ENCODE measurements around the genes IRAK3 and IL26.

- RRBS = under 1% methylated on average over 46 of the region's 81 CpGs
Measured at GRCh38 chr12:65169854-65170786, 737 bp downstream of the LEMD3 start.

DNA sequence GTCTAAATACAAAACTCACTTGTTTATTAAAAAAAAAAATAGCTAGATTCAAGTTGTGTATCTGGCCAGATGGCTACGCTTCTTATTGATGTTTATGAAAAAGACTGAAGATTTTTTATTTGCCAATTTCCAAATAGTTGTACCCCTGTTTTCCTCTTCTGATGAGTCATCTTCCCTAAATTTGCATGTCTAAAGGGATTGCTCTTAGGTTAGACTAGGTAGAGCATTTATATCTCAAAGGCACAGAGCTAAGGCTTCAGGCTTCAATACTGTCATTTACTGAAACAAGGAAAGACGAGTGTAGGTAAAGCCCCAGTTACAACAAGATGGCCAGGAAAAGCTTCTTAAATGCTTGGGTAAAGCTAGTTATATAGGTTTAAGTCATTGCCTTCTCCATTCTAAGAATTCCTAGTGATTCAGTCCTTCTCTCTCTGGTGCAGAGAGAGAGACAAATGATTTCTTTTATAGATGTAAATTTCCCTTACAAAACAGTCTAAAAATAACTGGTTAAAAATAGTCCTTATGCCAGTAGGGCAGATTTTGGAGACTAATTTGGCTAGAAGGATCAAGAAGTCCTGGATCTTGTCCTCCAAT, 26.1 kb downstream of the LEMD3 start:
- RRBS = no CpG with 5 or more reads among the region's 2 CpGs

GRCh38 chr12:65238270-65239149, 40.0 kb upstream of the MSRB3 start:
- RRBS = no CpG with 5 or more reads among the region's 4 CpGs

DNA sequence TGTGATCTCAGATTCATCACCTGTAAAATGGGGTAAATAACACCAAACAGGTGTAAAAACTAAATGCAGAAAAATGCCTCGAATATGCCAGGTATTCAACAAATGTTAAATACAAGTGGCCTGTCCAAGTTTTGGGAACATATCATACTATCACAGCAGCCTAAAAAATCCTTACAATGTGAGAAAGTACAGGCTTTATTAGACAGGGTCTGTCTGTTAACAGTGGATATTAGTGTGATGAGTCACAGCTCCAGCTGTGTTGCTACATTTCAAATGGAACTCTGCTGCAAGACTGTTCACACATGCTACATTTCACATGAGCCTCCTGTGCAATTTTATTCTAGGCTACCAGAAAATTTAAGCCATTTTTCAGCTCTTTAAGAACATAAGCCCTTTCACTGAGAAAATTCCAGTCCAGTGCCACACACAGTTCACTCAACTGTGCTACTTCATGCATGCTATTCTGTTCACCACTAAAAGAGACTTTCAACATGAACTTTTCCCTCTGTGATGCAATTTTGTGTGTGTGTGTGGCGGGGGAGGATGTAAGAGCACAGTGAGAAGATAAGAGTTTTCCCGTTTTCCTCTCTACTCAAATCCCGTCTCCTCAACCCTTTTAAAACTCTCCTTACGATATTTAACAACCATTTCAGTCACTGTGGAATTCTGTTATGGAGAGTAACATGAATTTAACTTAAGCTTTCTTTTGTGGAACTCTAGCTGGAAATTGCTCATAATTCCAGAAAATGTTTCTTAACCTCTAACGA, 56.8 kb downstream of the MSRB3 start:
- RRBS = no CpG with 5 or more reads among the region's 6 CpGs

DNA sequence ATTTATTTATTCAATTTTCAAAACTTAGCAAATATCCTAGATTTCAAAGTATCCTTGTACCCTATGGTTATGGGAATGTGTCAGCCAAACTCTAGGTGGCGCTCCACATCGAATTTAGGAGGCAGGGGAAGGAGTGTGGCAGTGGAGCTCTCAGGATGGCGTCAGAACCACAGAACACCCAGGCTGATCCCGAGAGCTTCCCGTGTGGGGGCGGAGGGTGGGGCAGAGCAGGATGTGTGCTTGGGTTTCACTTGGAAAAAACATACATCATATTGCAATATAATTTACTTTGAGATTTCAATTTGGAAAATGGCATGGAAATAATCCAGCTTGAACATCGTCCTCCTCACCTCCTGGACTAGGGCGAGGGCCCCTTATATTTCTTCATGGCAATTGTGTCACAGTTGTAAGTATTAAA, 221.7 kb upstream of the HMGA2 start:
- RRBS = no CpG with 5 or more reads among the region's 8 CpGs

GRCh38 chr12:65728841-65729308, 95.4 kb upstream of the HMGA2 start:
- RRBS = no CpG with 5 or more reads among the region's 29 CpGs

DNA sequence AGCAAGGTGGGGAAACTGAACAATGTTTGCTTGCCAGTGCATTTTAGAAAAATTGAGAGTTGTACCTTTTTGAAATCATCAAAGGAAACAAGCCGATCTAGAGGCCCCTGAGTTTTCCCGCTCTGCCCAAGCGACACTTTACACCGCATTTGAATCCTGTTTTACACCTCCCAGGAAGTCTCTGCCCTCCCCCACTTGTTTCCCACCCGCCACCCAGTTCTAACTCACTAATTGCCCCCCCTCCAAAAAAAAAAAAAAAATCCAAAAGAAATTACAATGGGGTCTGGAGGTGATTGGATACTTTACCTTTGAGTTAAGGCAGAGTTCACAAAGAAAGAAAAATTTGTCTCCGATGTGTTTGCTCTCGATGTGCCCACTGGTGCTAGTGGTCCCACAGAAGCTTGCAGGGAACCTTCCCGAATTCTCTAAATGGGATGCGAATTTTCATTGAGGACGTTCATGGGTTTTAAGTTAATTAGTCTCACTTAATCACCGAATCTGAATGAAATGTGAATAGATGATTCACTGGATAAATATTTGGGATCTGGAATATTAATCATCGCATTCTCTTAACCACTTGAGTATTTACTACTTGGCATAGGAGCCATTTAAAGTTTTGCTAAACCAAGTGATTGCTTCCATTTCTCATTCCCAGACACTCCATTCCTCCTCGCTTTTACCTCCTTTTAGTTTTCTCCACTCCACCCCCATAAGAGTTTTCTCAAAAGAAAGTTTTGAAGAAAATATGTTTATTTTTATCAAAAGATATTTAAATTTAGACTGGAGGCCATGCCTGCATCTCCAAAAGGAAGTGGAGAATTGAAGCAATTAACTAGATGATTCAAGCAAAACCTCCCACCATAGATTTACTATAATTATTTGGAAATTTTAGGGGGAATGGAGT, 2.5 kb downstream of the HMGA2 start:
- RRBS = no CpG with 5 or more reads among the region's 13 CpGs

DNA sequence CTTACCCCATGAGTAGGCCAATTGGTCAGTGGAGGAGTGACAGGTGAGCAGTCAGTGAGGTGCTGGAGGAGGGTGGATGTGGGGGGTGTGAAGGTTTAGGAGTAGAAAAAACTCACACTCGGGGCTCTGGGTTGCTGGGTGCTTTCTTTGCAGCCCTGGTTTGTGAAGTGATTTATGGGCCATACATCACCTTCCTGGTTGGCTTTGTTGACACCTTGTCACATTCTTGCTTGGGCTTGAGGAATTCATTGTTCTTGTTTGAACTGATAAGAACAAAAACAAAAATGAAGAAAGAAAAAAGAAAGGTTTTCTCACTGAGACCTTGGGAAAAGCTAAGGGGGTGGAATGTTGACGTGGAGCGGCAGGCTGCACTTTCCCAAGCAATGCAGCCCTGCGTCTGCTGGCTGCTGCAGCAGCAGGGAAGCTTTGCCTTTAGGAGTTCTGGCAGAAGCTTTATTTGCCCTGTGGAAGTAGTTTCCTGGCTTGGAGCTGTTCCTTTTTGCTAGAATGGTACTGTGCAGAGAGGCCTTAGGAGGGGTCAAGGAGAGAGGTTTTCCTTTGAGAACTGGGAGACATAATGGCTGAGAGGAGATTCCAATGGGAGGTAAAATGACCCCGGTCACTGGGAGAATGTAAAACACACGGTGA, 52.7 kb downstream of the HMGA2 start:
- RRBS = no CpG with 5 or more reads among the region's 6 CpGs

- RRBS = 2% methylated on average over 27 of the region's 85 CpGs
Measured at GRCh38 chr12:66188826-66189884, at the start of gene IRAK3. Gene IRAK3, plus strand, starts transcription at chr12:66189214.

- RRBS = no CpG with 5 or more reads among the region's 10 CpGs
Measured at GRCh38 chr12:67322761-67323554, 53.8 kb downstream of the CAND1 start.

- RRBS = 1% methylated on average over 3 of the region's 6 CpGs
Measured at GRCh38 chr12:67394458-67394976, 125.4 kb downstream of the CAND1 start.

DNA sequence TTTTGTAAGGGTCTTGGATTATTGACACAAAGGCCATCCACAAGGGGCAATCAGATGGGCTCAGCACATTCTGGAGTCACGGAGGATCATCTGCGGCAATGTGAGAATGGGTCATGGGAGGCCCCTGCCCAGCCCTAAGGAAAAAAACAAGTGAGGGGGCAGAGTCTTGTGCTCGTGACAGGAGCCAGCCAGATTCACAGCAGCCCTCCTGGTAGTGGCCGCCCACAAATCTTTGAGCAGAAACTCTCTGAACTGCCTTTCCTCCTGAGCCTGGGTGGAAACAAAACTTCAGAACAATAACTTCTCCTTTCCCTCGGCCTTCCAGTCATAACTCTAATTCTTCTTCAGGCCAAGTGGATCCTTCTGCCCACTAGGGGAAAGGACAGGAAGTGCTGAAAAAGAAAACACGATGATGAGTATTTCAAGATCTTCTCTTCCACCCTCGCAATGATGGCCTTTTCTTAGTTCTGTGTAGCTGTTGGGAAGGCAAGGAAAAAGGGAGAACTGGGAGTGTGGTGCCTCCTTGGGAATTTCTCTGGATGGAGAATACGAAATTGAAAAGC, 188.6 kb downstream of the CAND1 start:
- RRBS = no CpG with 5 or more reads among the region's 8 CpGs

- RRBS = no CpG with 5 or more reads among the region's 2 CpGs
Measured at GRCh38 chr12:67659114-67659313, 10.5 kb downstream of the DYRK2 start.

GRCh38 chr12:67674317-67675062, 25.9 kb downstream of the DYRK2 start:
- RRBS = no CpG with 5 or more reads among the region's 6 CpGs

DNA sequence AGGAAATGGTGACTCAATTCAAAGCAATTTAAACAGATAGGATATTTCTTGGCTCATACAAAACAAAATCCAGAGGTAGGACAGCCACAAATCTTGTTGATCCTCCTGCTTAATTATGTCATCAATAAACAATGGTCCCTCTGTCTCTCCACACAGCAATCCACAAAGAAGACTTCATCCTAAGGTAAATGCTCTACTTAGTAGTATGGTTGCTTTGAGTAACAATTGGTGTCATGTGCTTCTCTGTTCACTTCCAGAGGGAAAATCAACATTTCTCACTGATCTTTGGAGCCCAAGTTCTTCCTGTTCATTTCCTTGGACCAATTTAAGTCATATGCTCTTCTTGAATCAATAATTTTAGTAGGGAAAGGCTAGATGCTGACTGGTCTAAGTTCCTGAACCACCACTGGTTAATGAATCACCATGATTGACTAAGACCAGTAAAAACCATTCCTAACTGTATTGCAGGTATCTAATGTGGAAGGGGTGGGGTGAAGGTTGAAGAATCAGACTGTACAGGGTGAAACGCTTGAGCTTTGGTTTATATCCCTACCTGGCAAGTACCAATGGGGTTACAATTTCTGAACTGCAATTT, 100.0 kb downstream of the DYRK2 start:
- RRBS = no CpG with 5 or more reads among the region's 1 CpG

DNA sequence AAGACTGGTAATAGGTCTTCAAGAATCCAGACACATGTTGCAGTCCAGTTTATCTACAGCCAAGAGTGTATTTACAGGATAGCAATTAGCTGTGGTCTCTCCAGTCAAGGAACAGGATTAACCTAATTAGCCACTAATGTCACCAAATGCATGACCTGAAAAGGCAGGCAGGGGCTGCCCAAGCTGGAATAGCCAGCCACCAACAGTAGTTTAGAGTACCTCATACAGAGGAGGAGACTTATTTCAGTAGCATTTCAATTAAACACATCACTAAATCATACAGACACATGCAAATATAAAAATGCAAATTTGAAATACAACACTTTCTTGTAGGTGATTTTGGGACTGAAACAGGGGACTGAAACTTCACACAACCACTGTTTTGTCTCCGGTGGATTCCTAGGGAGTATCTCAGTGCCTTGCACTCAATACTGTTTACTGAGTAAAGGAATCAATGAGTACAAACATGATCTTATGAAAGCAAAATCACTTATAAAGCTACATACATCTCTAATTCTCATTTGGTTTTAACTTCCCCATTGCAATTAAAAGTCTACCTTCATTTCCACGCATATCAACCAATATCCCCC, 170.9 kb downstream of the IFNG start:
- RRBS = no CpG with 5 or more reads among the region's 2 CpGs

- RRBS = no CpG with 5 or more reads among the region's 5 CpGs
Measured at GRCh38 chr12:68225530-68226005, at the start of gene IL26. Gene IL26, minus strand, starts transcription at chr12:68225810.

DNA sequence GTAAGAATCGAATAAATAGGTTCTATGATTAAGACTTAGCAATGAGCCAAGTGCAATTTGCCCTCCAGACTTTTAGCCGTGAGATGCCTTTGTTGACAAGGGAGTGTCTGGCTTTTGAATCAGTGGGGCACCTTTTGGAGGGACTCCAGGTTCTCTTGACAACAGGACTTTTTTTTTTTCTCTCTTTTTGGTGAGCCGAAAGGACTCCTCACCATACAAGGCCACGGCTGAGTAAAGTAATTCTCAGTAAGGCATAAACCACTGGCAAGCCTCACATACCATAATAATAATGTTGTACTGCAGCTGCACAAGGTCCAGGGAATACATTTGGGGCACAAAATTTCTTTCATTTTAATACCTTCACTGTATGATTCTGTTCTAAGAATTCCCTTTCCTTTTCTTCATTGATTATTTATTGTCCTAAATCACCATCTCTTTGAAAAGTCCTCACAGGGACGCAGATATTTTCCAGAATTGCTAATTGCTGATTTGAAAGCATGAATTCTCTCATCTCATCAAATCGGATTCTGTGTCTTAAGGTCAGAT, 4.9 kb upstream of the MDM1 start:
- RRBS = no CpG with 5 or more reads among the region's 6 CpGs

- RRBS = 9% methylated on average over 4 of the region's 28 CpGs
Measured at GRCh38 chr12:68364729-68365961, 33.0 kb upstream of the MDM1 start.

DNA sequence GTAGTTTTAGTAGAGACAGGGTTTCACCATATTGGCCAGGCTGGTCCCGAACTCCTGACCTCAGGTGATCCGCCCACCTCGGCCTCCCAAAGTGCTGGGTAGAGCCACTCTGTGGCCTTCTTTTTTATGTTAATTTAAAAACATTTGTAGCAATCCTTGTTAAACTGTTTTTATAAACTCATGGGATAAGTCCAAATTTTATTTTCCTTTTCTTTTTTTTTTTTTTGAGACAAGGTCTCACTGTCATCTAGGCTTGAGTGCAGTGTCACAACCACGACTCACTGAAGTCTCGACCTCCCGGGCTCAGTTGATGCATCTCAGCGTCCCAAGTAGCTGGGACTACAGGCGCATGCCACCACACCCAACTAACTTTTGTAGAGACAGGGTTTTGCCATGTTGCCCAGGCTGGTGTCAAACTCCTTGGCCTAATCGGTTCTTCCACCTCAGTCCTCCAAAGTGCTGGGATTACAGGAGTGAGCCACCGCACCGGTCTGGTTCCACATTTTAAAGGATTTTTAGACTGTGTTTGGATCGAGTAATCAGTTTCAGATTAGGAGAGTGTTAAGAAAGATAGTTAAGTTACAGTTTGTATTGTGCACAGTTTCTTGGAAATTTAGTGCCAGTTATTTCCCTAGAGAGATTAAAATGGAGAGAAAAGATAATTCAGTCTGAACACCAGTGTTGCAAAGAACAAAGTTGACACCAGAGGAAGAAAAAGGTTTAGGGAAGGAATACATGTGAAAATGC, 9.9 kb downstream of the RAP1B start:
- RRBS = no CpG with 5 or more reads among the region's 12 CpGs

Data from epithelial cell of prostate (primary cell).